Psoas muscle (tissue), 2 donors: ENCODE results near the genes RIPK4 and TFF2.

- PRO-cap, 2 experiments, result no peak in any of the 2 experiments
Measured at GRCh38 chr21:41664921-41665449, 101.9 kb downstream of the RIPK4 start.

DNA sequence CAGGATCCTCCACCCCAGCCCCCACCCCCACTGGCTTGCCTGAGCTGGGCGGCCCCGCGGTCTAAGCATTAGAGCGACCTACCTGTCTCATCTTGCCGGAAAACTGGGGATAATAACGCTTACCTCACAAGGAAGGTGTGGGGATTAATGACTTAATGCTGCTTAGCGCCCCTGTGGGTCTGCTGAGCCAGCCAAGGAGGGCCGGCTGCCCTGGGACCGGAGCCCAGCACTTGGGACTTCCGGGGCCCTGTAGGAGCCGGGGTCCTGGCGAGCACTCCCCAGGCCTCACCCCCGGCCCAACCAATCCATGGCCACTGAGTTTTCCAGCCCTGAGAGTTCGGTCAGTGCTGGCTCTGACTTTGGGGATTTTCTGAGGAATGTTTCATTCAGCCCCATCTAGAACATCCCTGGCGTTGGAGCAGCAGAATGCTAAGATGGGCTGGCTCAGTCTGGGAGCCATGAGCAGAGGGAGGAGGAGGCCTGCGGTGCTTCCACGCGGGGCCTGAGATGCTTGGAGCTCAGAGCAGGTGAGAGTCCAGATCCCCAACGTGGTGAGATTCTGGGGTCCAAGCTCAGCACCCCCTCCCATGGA, 98.0 kb downstream of the RIPK4 start:
- PRO-cap, 2 experiments, result no peak in any of the 2 experiments

DNA sequence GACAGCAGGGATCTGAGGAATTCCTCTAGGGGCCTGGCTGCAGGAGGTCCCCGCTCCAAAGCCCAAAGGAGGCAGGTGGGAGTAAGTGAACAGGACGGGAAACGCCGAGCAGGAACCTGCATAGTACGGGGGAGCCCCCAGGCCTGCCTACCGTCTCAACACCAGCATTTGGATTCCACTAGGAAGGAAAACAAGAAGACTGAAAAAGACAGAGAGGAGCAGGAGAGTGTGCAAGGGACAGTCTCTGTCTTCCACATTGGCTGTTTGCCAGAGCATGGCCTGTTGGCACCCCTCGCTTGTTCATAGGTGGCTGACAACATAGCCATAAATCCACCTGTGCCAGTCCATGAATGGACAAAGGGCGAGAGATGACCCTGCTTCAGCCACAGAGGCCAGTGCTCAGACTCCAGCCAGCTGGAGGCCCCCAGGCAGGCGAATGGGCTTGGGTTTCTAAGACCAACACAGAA, 60.7 kb downstream of the RIPK4 start:
- PRO-cap, 2 experiments, result no peak in any of the 2 experiments

GRCh38 chr21:41712684-41713185, 54.1 kb downstream of the RIPK4 start:
- PRO-cap, 2 experiments, result no peak in any of the 2 experiments

GRCh38 chr21:41761074-41761688, 5.7 kb downstream of the RIPK4 start:
- PRO-cap, 2 experiments, result no peak in any of the 2 experiments

- PRO-cap, 2 experiments, result peak in 1 of 2 experiments; most common plus-strand start chr21:41767173 (in 1); most common minus-strand start chr21:41767052 (in 1)
Measured at GRCh38 chr21:41766847-41767318, at the start of gene RIPK4. Gene RIPK4, minus strand, starts transcription at chr21:41767052.

DNA sequence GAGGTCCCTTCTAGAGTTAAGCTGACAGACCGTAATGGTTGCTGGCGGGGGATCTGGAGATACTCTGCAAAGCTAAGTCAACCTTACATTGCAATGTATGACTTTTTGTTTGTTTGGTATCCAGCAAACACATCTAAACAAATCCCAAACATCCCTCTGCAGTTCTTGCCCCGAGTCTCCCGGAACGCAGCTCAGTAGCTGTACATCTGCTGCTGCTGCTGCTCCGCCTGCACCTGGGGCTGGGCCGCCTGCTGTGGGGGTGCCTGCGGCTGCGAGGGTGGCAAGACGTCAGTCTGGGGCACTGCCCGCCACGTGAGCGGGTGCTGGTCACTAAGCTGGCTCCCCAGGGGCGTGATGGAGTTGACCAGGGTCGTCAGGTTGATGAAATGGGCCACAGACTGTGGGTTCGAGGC, 34.2 kb upstream of the RIPK4 start:
- PRO-cap, 2 experiments, result no peak in any of the 2 experiments

DNA sequence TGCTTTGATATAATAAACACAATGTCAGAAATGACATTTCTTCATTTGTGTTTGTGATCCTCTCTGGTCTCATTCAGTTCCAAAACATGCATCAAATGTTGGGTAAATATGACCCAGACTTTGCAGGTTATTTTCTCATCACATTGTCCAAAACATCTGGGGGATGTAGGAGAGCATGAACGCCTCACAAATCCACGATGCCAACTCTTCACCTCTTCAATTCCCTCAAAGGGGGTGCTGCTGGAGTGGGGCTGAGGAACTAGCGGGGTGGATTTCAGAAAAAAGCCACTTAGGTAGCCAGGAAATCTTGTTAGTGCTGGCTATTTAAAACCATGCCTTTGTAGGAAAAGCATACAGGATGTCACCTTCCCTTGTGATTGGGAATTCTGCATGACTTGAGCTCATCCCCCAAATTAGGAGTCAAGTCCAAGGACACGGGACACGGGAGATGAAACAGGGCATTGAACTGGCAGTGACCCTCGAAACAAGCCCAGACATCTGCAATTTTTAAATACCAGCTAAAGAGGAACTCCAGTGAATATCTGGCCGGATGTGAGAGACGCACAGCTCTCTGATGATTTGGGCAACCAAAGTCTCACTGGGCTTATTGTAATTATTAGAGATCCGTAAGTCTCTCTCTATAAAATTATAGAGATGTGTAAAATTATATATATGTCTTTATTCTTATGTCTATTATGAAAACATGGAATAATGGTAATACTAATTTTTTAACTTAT, 32.9 kb downstream of the C2CD2 start:
- PRO-cap, 2 experiments, result no peak in any of the 2 experiments

DNA sequence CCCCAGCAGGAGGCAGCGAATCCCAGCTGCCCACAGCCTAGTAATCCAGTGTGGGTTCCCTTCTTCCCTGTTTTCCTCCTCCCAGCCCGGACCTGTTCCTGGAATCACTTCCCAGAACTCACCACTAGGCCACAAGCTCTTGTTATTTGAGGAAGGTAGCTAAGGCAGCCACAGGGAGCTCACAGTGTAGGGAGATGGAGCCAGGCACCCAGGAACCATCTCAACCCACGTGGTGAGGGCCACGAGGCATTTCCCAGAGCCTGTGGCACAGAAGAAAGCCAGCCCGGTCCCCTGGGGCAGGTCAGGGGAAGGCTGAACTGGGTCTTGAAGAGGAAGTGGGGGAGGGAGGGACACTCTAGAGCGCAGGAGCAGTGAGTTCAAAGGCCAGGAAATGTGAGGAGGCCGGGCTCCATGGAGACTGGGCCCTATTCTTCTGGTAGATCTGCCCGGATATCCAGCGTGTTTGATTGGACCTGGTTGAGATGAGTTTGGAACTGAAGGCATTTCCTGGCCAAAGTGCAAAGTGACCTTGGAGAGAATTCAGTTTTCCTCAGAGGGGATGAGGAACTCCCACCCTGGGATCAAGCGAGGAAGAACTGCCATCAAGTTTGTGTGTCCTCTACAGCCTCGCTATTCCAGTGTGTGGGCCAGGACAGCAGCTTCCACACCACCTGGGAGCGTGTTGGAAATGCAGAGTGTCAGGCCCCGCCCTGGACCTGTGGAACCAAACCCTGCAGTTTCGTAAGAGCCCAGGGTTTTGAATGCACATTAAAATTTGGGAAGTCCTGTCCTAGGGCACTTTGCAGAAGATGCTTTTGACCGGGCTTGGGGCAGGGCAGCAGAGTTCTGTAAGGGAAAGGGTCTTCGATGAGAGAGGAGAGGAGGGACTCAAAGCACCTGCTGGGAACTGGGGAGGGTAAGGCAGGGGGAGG, 20.4 kb upstream of the C2CD2 start:
- PRO-cap, 2 experiments, result no peak in any of the 2 experiments

- PRO-cap, 2 experiments, result no peak in any of the 2 experiments
Measured at GRCh38 chr21:42000173-42000892, 9.8 kb downstream of the ZBTB21 start.

GRCh38 chr21:42002310-42002955, 7.7 kb downstream of the ZBTB21 start:
- PRO-cap, 2 experiments, result no peak in any of the 2 experiments

GRCh38 chr21:42006803-42007196, 3.4 kb downstream of the ZBTB21 start:
- PRO-cap, 2 experiments, result no peak in any of the 2 experiments

GRCh38 chr21:42061340-42061988, 9.7 kb upstream of the UMODL1 start:
- PRO-cap, 2 experiments, result no peak in any of the 2 experiments

DNA sequence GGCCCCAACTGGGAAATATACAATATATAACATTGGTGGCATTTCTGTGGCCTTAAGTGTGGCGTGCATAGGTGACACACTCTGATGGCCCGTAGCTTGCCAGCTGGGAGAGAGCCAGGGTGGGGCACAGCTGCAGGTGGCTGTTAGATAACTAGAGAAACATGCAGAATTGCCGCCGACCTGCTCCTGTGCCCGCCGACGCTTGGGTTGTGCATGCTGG, 30.2 kb downstream of the UMODL1 start:
- PRO-cap, 2 experiments, result no peak in any of the 2 experiments

- PRO-cap, 2 experiments, result no peak in any of the 2 experiments
Measured at GRCh38 chr21:42228521-42229033, 9.6 kb downstream of the ABCG1 start.

DNA sequence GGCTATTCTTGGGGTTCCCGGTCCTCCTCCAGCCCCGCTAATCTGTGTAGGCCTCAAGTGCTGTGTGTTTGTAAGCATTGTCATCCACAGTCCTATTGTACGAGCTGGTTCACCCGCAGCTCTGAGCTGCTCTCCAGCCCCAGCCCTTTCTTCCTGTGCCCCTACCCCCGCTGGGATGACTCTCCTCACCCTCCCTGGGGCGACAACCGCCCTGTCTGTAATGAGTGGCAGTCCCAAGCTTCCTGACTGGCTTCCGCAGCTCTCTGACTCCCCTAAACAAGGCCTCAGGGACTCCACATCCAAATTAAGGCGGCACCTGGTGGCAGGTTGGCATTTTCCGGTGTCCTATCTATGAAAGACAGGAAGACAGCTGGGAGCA, 45.8 kb downstream of the TFF3 start:
- PRO-cap, 2 experiments, result no peak in any of the 2 experiments

DNA sequence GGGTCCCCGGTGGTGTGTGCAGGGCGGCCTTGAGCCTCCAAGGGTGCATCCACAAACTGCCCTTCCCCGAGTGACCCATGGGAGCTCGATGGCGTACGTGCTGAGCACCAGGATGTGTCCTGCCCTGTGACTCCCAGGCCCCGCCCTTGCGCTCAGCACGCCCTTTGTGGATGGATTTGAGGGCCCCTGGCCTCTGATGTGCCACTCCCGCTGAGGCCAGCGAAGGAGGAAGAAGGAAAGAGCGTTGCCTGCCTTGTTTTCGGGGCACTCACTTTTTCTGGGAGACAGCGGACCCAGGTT, 1.7 kb upstream of the TFF3 start:
- PRO-cap, 2 experiments, result no peak in any of the 2 experiments

- PRO-cap, 2 experiments, result no peak in any of the 2 experiments
Measured at GRCh38 chr21:42332428-42333301, 17.5 kb upstream of the TFF3 start.

DNA sequence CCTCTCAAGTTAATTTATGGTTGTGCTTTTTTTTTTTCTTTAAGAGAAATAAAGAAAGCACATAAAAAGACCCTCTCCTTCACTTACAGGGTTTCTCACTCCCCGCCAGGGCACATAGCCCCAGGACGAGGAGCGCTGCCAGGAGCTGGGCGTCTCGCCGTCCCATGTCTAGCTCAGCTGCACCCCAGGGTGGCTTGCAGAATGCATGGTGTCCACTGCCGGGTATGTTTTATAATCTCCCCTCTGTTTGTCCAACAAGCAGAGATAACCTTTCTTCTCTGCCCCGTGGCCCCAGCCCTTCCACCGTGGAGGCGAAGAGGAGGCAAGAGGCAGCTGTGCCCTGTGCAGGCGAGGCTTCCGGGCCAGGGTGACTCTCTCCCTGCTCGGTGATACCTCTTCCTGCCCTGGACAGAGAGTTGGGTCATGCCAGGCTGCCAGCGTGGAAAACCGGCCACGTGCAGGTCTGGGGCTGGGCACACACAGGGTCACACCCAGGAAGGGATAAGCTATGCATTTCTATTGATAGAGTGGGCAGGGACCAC, at the start of gene TFF2:
TSS of gene TFF2 (minus strand) at position 203 of the 542 bp plus-strand sequence.
- PRO-cap, 2 experiments, result no peak in any of the 2 experiments

GRCh38 chr21:42404590-42405081, 934 bp downstream of the UBASH3A start:
- PRO-cap, 2 experiments, result no peak in any of the 2 experiments